Daoy (cell line): Measurements from ENCODE around the gene ESYT2.

- RAMPAGE, long total RNA, result no peak
Observed at GRCh38 chr7:157277169-157277670, 59.6 kb upstream of the DNAJB6 start.

GRCh38 chr7:157286234-157286463, 50.7 kb upstream of the DNAJB6 start:
- RAMPAGE, long total RNA, result no peak

- RAMPAGE, long total RNA, result no peak
Observed at GRCh38 chr7:157292565-157293847, 43.8 kb upstream of the DNAJB6 start.

DNA sequence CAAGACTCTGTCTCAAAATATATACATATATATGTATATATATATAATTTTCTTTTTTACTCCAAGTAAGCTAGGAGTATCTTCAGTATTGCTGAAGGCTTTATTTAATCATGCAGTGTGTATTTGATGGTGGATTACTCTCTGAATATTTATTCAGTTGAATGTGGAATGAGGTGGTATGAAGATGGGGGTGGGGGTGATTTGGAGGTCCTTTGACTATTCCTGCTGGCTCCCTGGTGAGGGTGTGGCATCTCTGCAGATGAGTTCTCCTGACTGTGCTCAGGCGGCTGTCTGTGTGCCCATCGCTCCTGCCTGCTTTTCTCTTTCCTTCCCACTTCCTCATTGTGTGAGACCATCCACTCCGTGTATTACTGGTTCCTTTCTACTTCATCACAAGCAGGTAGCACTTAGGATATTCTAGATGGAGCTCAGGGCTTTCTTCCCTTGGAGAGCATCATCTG, 15.5 kb downstream of the DNAJB6 start:
- RAMPAGE, long total RNA, result no peak

GRCh38 chr7:157359677-157360265, 23.0 kb downstream of the DNAJB6 start:
- RAMPAGE, long total RNA, result no peak

DNA sequence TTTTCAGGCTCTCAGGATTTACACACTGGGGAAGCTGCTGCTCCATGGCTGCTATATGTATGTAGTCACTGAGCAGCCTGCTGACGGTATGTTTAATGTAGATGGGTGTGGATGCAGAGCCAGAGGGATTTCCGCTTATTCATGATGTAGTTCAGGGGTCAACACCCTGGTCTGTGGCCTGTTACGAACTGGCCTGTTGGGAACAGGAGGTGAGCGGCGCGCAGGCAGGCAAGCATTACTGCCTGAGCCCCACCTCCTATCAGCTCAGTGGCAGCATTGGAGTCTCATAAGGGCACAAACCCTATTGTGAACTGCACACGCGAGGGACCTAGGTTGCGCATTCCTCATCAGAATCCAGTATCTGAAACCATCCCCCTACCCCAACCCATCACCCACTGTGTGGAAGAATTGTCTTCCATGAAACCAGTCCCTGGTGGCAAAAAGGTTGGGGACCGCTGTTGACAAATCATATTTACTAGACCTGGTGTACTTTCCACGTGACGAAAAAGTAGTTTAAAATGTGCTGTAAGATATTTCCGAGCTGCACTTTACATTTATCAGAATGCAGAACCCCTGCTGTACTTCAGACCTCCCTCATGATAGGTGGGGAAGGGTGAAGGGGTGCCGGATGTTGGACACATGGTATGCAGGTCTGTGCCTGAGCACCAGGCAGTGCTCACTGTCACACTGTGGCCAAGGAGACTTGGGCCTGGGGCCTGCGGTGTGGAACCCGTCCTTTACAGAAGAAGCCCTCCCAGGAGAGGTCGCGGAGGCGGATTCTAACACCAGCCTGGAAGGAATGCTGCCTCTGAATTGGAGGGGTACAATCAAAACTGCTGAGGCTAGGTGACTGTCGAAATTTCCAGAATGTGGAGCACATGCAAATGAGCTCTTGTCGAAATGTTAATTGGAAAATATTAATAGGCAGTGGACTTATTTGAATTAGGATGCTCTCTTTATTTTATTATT, 34.3 kb downstream of the DNAJB6 start:
- RAMPAGE, long total RNA, result no peak

- RAMPAGE, long total RNA, result no peak
Observed at GRCh38 chr7:157390200-157391140, 53.7 kb downstream of the DNAJB6 start.

GRCh38 chr7:157614814-157616020, 278.4 kb downstream of the DNAJB6 start:
- RAMPAGE, long total RNA, result no peak

DNA sequence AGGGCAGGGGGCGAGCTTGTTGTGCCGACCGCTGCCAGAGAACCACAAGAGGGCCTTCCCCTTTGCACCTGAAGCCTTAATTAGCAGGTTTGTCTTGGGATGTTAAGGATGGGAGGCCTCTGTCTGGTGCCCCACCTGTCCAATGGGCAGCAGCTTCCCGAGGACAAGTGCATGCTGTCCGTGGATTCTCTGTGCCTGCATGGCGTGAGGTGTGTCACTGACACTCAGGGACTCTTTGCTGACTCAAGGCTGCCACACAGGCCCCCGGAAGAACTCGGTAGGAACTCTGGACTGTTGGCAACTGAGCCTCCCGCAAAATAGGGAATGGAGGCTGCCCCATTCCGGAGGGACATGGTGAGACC, 487.5 kb downstream of the DNAJB6 start:
- RAMPAGE, long total RNA, result no peak

DNA sequence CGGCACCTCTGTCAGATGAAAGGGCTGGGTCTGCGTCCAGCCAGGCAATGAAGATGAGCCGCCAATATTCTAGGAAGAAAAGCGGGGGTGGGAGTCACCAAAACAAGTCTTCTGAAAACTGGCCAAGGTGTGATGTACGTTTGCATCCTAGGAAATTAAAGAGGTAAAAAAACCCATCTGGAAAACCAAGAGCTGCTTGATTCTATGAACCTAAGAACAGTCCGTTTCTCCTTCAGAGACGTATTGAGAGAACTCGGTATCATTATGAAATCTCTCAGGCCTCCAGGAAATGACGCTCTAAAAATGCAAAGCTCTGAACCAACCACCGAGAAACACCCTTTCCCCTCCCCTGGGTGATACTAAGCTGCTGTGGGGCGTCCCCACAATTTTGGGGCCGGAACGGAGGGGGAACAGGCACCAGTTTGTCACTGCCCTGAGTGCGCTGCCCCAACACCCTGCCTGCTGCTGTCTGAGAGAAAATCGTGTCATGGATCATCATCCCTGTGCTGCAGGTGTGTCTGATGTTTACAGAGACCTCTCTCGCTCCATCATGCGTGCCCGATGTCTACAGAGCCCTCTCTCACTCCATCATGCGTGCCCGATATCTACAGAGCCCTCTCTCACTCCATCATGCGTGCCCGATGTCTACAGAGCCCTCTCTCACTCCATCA, 509.4 kb downstream of the DNAJB6 start:
- RAMPAGE, long total RNA, result no peak

DNA sequence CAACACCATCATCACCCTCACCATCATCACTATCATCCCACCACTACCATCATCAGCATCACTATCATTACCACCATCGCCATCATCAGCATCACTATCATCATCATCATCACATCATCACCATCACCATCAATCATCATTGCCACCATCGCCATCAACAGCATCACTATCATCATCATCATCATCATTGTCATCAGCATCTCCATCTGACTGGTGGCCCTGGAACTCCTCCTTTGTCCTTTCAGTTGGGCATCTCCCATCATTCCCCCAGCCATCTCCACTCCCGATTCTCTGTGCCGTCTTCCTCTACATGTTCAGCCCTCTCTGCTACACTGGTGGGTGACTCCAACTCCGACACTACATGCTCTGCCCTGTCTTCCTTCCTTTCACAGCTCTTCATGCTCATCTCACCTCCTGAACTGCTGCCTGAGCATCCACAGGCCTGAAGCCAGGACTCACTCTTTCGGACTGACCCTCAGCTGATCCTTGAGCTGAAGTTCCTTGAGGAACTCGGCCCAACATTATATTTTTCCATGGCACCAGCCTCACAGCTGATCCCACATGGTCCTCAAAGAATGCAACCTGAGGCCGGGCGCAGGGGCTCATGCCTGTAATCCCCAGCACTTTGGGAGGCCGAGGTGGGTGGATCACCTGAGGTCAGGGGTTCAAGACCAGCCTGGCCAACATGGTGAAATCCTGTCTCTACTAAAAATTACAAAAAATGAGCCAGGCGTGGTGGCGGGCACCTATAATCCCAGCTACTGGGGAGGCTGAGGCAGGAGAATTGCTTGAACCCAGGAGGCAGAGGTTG, 538.4 kb downstream of the PTPRN2 start:
- RAMPAGE, long total RNA, result no peak

DNA sequence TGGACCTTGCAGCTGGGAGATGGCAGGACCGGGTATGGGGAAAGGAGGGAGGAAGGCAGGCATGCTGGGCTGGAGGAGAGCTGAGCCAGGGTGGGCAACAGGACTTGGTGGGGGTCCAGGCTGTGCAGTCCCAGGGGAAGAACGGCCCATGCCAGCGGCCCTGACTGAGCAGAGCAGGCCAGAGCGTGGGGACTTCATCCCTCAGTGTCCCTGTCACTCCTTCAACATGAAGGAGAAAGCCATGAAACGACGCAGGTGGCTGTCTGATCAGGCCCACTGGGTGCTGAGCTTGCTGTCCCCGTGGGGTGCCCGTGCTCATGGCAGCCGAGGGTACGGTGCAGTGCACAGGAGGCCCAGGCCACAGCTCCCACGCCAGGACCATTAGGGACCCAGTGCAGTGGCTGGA, 519.6 kb downstream of the PTPRN2 start:
- RAMPAGE, long total RNA, result no peak

DNA sequence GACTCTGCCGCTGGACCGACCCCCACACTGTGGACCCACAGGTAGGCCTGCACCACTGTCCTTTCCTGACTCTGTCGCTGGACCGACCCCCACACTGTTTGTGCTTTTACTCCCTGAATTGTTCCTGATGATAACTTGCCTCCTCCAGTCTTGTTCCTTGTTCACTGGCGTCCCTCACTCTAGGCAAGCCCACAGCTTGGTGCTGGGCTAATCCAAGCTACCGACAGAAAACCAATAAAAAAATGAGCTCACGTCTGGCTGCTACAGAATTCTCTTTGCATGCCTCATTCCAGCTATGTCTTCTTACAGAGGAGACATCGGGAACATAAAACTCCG, 494.3 kb downstream of the PTPRN2 start:
- RAMPAGE, long total RNA, result no peak

DNA sequence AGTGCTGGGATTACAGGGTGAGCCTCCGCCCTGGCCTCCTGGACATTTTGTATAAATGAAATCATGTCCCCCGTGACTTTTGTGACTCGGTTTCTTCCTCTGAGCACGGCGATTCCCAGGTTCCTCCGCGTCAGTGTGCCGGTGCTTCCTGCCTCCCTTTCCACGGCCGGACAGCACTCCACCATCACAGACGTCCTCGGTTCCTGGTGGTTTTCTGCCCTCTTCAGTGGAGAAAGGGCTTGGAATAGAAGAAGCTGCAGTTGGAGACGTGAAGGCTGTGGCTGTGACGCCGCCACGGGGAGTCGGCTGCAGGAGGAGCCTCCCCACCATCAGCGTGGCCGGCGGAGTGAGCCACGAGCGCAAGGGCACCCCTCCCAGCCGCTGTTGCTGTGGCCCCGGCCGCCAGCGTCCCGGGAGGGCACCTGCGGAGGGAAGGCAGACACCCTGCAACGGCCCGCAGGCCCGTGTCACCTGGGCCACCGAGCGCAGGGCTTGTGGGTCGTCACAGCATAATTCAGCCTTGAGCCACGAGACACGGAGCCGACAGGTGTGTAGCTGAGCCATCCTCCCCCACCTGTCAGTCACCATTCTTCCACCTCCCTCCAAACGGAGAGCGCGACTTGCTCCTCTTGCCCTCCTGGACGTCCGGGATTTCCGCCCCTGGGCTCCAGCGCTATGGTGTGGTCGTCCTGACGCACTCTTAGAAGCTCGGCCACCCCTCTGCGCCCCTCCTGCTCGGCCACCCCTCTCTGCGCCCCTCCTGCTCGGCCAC, 102.8 kb downstream of the PTPRN2 start:
- RAMPAGE, long total RNA, result no peak

DNA sequence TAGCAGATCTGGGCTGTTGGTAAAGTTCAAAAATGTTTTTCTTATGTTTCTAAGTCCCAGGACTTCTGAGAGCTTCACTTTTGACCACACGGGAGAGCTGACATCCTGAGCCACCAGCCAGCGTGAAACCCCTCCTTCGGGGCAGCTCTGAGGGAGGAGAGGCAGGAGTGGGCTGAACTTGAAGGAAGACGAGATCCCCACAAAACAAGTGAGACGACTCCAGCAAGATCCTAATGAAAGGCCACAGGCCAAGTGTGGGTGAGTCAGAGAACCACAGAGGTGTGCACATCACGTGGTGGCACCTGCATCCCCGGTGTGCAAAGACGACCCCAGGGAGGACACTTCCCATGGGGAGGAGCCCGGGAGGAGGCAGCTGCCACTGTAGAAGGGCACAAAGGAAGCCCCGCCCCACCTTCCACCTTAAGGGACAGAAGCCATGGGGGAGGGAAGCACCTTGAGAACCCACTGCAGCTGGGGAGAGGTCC, 45.8 kb downstream of the ESYT2 start:
- RAMPAGE, long total RNA, result no peak

DNA sequence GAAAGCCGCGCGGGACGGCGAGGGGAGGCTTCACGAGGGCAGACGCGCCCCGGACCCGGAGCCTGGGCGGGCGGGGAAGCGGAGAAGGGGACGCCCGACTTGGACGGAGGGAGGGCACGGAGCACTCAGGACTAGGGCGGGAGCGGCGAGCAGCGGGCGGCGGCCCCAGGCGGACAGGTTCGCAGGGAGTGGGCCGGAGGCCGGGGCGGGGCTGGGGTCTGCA, 844 bp downstream of the ESYT2 start:
- RAMPAGE, long total RNA, result no peak

DNA sequence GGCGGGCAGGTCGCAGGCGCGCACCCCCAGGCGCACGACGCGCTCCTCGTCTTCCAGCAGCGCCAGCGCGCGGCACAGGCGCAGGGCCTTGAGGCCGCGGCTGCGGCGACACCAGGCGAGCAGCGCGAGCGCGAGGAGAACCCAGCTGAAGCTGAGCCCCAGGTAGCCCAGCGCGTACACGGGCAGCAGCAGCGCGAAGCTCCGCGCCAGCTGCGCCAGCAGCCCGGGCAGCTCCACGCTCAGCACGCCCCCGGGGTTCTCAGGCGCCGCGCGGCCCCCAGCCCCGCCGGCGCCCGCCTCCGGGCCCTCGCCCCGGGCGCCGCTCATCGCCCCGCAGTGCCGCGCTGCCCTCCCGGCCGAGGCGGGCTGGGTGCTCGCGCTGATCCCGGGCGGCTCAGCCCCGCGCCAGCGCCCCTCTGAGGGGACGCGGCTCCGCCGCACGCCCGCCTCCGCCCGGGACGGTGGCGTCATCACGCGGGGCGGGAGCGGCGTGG, at the start of gene ESYT2:
ESYT2 (minus strand) TSS at position 418 of the 494 bp plus-strand sequence.
- RAMPAGE, long total RNA, result no peak

DNA sequence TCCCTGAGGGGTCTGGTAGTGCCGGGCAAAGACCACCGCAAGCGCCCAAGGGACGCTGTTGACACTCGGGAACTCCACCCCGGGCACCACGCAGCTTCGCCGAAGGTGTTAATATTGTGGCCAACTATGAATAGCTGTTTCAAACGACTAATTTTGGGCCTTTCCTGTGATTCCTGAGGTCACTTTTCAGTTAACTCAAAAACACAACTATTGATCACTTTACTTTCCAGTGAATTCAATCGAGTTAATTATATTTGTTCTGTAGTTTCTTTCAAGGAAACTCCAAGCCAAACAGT, 975 bp upstream of the ESYT2 start:
- RAMPAGE, long total RNA, result no peak

DNA sequence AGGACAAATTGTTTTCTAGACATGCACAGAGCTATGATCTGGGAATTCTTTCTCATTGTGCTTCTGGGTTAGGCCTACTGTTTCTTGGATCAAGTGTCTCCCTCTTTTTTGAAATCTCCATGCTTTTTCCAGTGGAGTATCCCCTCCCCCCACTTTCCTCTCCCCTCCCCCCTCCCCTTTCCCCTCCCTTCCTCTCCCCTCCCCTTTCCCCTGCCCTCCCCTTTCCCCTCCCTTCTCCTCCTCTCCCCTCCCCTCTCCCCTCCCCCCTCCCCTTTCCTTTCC, 2.2 kb downstream of the DYNC2I1 start:
- RAMPAGE, long total RNA, result no peak

DNA sequence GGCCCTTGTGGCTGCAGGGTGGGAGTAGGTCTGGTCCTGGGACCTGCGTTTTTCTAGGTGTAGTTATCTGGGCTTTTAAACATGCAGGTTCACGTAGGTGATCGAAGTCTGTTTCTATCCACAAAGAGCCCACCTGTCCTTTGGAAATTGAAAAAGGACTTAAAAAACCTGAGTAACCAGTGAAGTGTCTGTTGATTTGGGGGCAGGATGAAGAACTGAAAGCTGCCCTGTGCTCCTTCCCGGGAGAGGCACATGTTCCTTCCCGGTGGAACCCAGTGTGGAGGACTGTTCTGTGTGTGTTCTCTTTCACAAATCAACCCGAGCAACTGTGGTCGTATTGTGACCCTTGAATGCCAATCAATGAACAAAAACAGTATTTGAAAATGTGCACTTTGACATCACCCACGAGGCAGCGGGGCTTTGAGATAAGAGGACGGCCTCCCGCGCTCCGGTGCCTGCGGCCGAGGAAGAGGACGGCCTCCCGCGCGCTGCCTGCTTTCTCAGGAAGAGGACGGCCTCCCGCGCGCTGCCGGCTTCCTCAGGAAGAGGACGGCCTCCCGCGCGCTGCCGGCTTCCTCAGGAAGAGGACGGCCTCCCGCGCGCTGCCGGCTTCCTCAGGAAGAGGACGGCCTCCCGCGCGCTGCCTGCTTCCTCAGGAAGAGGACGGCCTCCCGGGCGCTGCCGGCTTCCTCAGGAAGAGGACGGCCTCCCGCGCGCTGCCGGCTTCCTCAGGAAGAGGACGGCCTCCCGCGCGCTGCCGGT, 139.0 kb downstream of the VIPR2 start:
- RAMPAGE, long total RNA, result no peak